OVCAR3 (cell line): ENCODE measurements around a stretch of chr16.

GRCh38 chr16:84176918-84177446 is 9.9 kb downstream of the TAF1C start:
- RRBS, result 66% methylated on average over 2 of the region's 13 CpGs

DNA sequence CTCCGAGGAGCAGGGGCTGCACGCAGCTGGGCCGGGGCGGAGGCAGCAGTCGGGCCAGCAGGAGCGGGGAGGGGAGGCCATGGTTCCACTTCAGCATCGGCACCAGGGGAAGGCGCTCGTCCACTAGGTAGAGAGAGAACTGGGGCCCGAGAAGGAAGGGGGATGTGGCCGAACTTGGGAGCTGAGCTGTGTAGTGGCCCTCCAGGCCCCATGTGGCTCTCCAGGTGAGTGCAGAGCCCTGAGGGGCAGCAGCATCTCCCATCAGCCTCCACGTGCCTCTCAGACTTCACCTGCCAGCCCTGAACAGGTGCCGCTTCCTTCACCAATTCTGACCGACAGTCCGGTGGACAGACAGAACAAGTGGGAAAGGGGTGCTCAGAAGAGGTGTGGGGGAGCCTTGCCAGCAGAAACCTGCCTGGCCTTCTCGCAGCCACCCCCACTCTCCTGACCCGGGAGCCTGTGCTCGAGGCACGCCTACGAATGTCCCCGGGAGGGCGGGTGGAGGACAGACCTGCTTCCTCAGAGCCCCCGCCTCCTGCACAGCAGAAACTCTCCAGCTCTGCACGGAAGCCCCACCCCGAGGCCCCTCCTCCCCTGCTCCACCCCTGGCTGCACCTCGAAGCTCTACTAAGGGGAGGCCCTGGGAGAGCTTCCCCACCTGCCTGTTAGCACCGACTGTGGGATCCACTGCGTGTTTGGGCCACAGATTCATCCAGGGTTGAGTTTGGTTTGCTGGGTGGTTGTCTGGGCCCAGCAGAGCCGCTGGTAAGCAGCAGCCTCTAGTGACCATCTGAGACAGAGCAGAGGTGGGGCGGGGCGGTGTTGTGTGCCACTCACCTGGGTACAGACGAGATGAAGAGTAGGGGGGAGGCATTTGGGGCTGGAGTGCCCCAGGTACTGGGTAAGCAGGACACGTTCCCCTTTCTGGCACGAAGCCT is 6.4 kb downstream of the TAF1C start:
- RRBS, result 98% methylated on average over 5 of the region's 34 CpGs

GRCh38 chr16:84302567-84303530 is 8.2 kb downstream of the WFDC1 start:
- RRBS, result 95% methylated on average over 4 of the region's 20 CpGs

DNA sequence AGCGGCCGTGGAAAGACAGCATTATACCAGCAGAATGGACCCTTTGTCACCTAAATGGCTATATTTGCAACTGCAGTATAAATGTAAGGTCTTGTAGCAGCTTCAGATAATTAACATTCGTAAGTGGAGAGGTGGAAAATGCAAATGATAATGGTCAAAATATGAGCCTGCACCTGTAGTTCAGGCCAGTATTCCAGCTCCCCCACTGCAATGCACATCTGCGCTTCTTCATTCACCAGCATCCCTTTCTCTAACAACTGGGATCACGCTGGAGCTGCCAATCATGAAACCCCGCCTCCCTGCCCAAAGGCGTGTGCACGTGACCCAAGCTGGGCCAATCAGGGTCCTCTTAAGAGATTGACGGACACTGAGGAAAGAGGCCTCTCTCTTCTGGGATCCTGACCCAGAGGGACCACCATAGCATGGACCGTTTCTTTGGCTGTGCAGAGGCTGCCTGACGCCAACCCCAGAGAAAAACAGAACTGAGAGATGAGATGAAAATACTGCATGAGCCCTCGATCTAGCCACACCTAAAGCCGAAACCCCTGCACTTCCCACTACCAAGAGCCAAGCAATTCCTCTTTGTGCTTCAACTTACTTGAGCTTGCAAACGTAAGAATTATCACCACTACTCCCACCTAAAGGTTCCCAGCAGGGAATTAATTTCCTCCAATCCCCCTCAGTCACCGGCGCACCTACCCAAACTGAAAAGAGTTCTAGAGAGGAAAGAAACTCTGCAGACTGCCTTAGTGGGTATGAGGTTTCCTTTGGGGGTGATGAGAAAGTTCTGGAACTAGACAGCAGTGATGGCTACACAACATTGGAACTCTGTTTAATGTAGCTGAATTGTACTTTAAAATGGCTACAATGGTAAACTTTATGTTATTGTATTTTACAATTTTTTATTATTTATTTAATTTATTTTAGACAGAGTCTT is 31.9 kb downstream of the COTL1 start:
- RRBS, result no CpG with 5 or more reads among the region's 16 CpGs

DNA sequence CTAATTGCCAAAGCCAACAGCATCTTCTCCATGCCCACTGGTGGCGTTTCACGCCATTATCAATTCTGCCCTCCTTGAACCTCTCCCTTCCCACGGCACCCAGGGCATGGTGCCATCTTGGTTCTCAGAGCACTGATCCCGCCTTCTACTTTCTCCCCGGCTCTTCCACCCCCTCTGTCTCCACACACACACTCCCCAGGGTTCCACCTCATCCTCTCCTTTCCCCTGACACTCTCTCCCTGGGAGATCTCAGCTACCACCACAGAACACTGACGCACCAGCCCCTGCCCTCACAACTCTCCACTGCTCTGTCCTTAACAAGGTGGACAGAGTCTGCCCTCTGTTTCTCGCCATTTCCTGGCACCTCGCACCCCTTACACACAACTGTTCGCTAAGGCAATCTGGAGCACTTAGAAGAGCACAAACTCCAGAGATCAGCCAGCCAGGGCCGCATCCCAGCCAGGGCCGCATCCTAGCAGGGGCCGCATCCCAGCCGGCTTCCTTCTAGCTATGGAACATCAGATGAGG is 21.3 kb downstream of the COTL1 start:
- RRBS, result no CpG with 5 or more reads among the region's 13 CpGs

GRCh38 chr16:84609382-84610252 is 8.3 kb downstream of the COTL1 start:
- RRBS, result no CpG with 5 or more reads among the region's 7 CpGs

GRCh38 chr16:84641164-84641876 is 7.0 kb upstream of the KLHL36 start:
- RRBS, result no CpG with 5 or more reads among the region's 7 CpGs

DNA sequence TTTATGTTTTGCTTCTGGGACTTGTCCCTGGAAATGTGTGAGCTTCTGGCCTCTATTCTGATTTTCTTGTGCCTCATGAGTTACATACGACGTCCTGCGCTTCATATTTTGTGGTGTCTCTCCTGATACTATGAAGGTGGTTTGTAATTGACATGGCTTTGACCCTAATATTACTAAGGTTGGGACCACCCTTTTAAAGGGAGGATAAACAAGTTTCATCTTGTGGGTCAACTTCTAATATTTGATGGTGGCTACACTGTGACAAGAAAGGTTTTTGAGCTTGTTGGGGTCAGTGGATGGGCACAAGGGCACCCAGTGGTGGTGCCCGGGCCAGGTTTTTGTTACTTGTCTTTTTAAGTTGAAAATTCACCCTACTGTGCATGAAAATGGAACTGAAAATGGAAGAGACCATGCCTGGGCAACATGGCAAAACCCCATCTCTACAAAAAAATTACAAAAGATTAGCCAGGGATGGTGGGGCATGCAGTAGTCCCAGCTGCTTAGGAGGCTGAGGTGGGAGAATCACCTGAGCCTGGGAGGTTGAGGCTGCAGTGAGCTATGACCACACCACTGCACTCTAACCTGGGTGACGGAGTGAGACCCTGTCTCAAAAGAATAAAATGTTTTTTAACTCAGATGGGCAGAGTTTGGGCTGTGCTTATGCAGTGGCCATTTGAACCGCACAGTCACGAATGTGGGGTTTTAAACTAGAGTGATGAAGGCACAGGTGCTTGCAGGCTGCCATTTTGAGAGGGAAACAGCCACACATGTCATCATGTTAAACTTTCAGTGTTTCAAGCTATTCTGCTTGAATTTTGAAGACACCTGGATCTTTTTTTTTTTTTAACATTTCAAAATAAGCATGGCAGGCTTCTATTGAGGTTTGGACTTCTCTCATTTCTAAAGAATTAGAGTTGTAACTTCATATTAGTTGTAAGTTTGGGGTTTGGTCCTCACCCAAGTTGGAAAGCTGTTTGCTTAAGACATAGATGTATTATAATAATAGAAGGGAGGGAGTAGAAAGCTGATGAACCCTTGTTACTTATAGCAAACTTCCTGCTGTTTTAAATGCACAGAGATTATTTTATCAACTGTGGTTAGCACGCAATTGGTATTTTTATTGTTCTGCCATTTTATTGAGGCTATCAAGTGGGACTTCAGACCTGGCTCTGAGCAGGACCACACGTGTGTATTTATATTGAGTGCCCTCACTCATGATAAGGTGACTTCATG is 16.5 kb downstream of the KLHL36 start:
- RRBS, result no CpG with 5 or more reads among the region's 9 CpGs

DNA sequence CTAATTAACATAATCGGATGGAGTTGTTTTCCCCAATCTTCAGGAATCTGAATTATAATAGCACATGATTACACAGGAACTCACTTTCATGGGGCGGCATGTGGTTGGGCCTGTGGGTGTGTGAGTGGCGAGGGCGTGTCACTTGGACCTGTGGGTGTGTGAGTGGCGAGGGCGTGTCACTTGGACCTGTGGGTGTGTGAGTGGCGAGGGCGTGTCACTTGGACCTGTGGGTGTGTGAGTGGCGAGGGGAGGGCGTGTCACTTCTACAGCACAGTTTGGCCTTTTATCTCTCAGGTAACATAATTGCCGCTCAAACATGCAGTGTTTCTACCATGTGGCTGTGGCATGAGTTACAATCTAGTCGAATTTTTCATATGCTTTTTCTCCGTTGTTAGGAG is 36.1 kb downstream of the USP10 start:
- RRBS, result no CpG with 5 or more reads among the region's 13 CpGs

- RRBS, result no CpG with 5 or more reads among the region's 12 CpGs
Measured at GRCh38 chr16:84737630-84738300, 38.0 kb downstream of the USP10 start.

DNA sequence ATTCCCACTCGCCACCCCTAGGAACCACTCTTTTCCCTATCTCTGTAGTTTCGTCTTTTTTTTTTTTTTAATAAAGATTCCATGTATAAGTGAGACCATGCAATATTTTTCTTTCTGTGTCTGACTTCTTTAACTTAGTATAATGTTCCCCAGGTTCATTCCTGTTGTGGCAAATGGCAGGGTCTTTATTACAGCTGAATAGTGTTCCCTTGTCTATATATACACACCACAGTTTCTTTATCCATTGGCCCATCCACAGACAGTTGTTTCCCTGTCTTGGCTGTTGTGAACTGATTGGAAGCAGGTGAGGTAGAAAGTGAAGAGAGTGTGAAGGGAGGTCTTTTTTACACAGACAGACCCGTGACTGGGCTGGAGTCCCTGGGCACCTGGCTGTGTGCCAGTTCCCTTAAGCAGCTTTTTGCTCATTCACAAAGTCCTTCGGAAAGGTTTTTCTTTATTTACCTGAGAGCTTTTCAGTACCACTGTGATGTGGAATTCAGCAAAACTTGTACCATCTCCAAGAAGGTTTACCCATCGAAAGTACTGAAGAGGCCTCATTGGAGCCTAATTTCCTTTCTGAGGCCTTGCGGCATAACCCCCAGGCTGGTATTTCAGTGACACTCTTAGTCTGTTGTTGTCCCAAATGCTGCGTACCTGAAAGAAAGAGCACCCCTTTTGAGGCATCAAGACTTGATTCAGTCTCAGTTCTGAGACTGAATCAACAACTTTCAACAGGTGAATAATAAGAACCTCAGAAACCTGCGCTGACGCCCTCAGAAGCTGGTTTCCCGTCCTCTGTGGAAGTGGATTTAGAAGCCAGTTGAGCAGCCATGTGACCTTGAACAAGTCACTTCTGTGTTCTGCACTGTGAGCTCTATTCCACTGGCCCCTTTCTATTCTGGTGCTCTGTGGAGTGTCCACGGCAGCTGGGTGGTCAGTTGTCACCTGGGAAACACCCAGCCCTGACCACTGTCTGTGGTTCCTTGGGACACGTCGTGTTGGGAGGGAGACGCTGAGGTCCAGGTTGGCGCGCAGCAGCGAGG is 54.0 kb upstream of the CRISPLD2 start:
- RRBS, result no CpG with 5 or more reads among the region's 17 CpGs

DNA sequence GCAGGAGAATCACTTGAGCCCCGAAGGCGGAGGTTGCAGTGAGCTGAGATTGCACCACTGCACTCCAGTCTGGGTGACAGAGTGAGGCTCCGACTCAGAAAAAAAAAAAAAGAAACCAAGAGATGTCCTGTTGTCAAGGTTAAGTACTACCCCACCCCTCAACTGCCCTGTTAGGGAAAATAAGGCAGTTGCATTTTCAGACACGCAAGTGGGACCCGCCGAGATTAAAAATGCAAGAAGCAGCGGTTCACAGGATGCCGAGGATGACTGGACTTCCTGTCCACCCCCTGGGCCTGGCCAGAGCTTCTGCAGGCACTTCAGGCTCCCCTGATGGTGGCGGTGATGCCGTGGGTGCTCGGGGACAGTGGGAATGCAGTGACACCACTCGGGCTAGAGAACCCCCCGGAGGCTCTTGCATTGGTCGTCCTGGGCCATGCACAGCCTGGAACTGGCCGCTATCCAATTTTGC is 13.6 kb upstream of the CRISPLD2 start:
- RRBS, result no CpG with 5 or more reads among the region's 15 CpGs

DNA sequence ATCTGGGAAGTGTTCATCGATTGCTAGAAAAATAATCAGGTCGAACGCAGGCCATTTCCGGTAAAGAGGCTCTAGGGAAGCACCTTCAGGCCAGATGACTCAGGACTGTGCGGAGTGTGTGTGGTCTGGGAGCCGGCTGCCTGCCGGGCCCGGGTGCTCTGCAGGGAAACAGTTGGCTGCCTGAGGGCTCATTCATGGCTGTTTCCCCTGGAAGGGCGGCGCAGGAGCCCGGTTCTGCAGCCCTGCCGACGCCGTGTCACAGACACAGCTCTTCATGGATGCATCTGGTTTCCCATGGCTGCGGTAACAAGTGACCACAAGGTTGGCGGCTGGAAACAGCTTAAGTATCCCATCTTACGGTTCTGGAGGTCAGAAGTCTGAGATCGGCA is 13.2 kb upstream of the CRISPLD2 start:
- RRBS, result 50% methylated on average over 9 of the region's 18 CpGs

GRCh38 chr16:84828950-84830128 is 9.6 kb downstream of the CRISPLD2 start:
- RRBS, result no CpG with 5 or more reads among the region's 22 CpGs

DNA sequence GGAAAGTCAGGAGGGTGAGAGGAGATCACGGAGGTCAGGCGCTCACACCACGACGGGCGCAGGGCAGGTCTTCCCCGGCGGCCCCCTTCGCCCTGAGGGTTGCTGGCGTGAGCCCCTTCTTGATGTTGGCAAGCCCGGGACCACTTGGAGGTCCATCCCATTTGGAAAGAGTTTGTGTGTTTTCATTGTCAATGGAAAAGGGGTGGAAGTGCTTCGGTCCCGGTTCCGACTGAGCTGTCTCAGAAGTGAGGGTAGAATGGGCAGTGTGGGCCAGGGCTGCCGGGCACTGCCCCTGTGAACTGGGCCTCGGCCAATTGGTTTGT is 14.3 kb downstream of the CRISPLD2 start:
- RRBS, result 70% methylated on average over 9 of the region's 15 CpGs

DNA sequence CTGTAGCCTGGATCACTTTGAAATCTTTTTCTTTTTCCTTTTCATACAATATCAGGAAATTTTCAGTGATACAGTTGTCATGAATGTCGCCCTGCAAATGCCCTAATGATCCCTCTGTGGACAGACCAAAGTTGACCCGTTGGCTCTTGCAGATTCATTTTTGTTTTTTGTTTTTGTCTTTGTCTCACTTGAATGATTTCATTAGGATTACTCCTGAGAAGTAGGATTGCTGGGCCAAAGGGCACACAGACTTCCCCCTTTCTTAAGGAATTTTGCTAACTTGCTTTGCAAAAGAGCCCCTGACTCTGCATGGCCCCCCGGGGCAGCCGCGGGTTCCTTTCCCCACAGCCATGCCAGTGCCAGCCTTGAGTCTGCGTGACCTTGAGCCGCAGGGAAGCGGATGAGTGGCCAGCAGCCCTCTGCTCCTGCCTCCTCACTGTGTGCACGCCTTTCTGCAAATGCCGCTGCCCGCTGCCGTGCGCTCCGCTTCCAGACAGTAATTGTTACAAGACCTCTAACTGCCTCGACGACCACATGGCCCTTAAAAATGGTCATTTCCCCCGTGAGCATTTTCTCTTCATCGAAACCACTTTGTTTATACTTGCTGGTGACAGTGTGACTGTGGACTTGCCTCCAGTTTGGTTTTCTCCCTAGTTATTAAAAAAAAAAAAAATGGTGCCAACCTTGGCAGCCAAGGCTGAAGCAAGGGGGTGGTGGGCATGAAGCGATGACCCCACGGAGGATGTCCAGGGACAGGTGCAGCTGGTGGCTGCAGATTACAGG is 28.2 kb downstream of the CRISPLD2 start:
- RRBS, result no CpG with 5 or more reads among the region's 20 CpGs

DNA sequence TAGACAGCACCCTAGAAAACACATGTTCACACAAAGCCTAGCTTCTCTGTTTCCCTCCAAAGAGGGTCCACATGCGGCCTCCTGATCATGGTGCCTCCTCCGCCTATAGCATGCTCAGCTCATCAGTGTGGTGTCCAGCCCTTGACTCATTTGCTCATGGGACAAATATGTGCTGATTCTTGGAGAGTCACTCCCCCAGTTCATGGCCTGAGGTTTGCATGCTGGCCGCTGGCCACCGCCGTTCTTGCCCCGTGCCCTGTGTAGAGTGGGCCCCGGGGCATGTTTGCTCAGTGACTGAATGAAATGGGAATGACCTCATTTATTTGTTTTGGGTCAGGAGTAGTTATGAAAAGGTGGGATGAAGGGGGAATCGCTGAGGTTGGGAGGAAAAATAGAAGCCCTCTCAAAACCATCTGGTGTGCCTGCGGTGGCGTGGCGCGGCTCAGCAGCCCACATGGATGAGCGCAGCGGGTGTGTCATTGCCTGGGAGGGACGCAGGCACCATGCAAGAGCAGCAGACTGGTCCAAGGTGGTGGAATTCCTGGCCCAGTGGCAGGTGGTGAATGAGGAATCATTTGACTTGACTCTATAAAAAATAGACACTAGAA is 31.5 kb downstream of the CRISPLD2 start:
- RRBS, result no CpG with 5 or more reads among the region's 15 CpGs

DNA sequence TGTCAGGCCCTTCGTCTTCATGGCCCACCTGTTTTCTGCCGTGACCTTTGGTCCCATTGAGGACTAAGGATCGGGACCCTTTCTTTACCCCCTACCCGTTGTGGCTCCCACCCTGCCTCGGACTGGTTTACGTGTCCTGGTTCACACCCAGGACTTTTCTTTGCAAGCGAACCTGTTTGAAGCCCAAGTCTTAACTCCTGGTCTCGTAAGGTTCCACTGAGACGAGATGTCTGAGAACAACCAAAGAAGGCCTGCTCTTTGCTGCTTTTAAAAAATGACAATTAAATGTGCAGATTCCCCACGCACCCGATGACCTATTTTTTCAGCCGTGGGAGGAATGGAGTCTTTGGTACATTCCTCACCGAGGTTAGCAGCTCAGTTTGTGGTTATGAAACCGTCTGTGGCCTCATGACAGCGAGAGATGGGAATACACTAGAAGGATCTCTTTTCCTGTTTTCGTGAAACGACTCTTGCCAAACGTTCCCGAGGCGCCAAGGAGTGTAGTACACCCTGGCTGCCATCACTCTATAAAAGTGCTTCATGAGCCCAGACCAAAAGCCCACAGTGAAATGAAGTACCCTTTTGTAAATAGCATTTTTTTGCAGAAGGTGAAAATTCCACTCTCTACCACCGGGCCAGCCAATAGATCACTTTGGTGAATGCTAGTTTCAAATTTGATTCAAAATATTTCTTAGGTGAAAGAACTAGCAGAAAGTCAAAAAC is 87.7 kb downstream of the CRISPLD2 start:
- RRBS, result no CpG with 5 or more reads among the region's 21 CpGs

DNA sequence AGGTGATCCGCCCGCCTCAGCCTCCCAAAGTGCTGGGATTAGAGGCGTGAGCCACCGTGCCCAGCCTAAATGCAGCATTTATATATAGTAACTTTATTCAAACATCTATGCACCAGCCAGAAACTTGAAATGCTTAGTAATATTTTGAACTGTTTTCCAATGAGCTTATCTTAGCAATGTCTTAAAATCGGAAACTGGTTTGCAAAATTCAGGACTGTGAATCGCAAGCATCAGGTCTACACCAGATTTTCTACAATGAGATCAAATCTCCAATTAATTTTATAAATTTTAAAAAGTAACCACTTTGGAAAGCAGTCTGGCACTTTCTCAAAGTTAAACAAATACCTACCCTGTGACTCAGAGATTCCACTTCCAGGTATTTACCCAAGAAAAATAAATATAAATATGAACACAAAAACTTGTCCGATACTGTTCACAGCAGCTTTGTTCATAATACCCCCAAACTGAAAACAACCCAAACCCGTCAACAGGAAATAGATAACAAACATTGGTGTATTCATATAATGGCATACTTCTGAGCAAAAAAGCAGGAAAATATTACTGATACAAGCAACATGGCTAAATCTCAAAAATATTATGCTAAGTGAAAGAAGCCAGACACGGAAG is 12.2 kb downstream of the ZDHHC7 start:
- RRBS, result no CpG with 5 or more reads among the region's 9 CpGs

GRCh38 chr16:85075388-85076277 is 36.6 kb downstream of the CIBAR2 start:
- RRBS, result no CpG with 5 or more reads among the region's 18 CpGs